ENCODE data around the genes GALE, CNR2, PNRC2, RCAN3, NCMAP and SRRM1.

GRCh38 chr1:23402040-23402940, 22.3 kb downstream of the TCEA3 start:
- PRO-cap, result no peak

DNA sequence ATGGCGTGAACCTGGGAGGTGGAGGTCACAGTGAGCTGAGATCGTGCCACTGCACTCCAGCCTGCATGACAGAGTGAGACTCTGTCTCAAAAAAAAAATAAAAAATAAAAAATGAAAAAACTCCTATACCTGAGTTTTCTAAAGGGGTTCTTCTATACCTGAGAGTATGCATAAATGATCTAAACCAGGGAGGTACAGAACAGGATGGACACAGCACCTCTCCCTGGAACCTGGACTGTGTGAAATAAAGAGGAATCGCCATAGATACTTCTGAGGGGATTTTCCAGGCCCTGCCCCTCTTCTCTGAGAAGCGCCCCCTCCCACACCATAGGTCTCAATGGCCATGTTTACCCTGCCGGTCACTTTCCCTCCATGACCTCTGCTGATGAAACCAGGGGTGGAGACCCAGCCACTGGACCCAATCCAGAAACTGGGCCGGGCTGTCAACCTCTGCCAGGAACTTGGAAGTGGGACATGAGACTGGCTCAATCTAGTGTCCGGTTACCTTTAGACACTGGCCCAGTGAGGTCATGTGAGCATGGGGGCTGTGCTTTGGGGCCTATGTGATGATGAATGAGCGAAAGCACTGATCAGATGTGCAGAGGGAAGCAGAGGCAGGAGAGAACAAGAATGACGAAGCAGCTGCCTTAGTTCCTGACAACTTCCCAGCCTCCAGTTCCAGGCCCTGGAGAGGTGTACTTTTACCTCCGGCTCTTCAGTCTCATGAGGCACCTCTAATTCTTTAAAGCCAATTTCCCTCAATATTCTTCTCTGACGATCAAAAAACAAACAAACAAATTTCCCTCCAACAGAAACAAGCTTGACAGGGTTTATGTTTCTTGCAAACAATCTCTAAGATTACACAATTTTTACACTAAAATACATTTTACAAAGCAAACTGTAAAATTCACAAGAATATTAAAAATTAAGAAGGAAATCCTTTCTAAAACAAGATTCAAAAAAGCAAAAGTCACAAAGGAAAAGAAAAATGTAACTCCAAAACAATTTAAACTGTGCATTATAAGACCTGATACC, 5.0 kb downstream of the ASAP3 start:
- PRO-cap, result no peak

DNA sequence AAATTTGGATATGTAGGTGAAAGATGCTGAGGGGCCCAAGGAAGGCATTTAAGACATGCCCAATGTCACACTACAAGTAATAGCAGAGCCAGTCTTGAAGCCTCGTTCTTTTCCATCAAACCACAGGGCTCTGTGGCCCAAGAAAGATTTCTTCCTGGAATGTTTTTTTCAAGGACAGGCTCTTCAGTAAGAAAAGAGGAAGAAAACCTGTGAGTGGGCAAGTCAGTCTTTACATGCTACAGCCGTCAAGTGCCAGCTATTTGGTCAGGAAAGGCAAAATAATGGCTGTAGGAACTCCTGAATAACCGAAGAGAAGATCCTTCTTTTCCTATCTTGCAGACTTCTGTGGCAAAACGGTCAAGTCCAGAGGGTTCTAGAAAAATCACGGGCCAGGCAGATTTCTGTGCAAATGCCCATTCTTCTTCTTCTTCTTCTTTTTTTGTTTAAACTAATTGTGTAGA, 1.8 kb upstream of the ID3 start:
- PRO-cap, result no peak

GRCh38 chr1:23627709-23628060, 63.9 kb upstream of the RPL11 start:
- PRO-cap, result no peak

- PRO-cap, result bidirectional peak, plus-strand start at chr1:23692489, minus-strand start at chr1:23692181
Measured at GRCh38 chr1:23692358-23693303, 1.0 kb downstream of the RPL11 start.

DNA sequence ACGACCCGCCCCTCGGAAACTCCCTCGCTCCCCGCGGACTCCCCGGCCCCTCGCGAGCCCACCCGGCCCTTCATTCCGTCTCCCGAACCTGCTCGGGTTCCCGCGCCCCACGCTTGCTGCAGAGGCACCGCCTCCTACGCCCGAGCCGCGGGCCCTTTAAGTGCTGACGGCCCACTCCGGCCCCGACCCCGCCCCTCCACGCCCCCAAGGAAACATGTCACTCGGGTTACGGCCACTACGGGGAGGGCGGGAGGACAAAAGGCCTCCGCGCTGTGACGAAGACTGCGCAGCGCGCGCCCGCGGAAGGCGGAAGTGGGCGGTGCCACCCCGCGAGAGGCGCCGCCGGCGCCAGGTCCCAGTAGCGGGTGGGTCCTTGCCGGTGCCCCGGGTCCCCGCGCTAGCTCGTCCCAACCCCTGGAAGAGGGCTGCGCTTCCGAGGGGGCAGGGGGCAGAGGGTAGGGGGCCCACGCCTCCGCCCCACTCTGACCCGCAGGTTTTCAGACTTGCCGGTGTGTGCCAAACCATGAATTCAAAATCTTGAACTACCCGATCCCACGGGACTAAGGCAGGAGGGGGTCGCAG, at the start of gene GALE:
Gene GALE (minus strand): TSS at position 131 of the 582 bp plus-strand sequence.
- PRO-cap, result bidirectional peak, plus-strand start at position 358 of the sequence, minus-strand start at position 158 of the sequence

DNA sequence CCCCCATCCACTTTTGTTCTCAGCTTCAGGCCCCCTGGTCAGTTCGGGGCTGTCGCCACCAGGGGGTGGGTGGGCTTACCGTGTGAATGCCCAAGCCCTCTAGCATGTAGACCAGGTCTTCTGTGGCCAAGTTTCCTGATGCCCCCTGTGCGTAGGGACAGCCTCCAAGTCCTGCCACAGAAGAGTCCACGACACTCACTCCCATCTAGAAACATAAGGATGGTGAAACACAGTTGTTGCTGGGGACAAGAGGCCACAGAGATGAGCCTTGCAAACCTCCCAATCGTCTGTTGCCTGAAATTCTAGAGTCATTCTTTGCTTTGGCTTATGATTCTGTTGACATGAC, 3.7 kb upstream of the GALE start:
- PRO-cap, result no peak

- PRO-cap, result no peak
Measured at GRCh38 chr1:23913160-23913731, at the start of gene CNR2. CNR2 (minus strand) TSS chr1:23913362.

DNA sequence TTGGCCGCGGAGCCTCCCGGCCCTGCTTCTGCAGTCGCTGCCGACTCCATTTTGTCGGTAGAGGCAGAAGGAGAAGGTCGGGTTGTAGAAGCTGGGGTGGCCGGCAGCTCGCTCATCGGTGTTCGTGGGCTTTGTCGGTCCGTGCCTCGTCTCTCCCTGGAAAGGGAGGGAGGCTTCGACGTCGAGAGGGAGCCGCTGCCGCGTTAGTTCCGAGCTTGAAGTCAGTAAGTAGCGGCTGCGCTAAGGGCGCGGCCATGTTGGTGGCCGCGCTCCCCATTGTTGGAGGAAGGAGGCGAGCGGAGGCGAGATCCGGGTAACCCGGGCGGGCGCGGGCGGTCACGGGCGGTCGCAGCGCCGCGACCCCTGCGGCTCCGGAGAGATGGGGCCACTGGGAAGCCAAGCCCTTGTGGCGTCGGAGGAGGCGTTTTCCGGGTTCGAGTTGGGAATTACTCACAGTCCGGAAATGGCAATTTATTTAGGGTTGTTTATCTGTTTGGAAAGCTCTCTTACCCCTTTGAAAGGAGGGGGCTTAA, at the start of gene PNRC2:
Gene PNRC2 (plus strand): TSS at position 54 of the 533 bp plus-strand sequence.
- PRO-cap, result bidirectional peak, plus-strand start at position 54 of the sequence, minus-strand start outside the sequence; bidirectional peak, plus-strand start at position 305 of the sequence, minus-strand start at position 281 of the sequence

DNA sequence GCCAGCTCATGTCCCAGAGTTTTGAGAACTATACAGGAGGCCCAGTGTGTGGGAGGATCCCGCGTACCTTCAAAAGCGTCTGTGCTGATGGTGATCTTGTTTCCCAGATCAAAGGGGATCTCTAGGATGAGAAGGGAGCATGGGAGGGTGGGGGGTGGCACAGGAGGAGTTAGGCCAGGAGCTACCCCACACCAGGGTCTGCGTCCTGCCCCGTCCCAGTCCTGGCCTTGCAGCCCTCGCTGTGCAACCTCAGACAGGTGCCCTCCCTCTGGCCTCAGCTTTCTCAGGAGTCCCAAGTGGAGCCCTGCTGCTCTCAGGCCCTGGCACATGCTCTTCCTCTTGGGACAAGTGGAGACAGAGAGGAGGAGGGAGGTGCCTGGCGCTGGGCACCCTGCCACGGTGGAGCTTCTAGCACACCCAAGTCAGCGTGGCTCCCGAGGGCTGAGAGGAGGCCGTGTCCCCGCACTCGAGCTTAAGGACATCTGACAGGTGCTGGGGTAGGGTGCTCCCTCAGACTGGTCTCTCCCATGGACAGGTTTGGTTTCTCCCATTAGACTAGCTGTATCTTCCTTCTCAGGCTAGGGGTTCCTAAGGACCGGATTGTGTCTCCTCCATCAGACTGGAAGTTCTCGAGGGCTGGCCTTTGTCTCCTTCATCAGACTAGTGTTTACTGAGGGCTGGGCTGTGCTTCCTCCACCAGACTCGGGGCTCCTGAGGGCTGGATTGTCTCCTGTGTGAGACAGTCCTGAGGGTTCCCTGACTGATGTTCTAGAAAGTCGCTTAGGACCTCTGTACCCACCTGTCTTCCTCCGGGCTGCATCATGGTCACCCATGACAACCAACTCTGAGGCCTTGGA, 21.7 kb downstream of the MYOM3 start:
- PRO-cap, result no peak

- PRO-cap, result no peak
Measured at GRCh38 chr1:24141589-24142214, 1.2 kb downstream of the IL22RA1 start.

DNA sequence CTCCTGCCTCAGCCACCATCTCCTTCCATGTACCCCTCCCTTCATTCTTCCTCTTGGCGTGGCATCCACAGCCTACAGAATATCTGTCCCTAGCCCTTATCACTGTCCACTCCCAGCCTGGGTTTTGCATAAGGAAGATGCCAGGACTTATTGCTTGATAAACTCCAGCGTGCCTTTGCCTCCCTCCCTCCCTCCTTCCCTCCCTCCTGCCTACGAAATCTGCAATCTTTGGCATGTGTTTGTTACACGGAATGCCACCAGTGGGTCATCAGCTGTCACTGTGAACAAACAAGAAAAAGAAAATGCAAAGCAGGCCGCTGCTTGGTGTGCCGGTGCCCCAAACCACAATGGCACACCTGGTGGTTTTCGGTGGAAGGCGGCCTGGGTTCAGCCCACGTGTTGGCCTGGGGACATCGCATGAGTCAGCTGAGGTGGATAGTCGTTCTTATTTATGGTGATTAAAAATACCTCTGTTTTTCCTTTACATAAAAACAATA, 16.2 kb upstream of the IFNLR1 start:
- PRO-cap, result no peak

GRCh38 chr1:24415987-24416446, 415 bp downstream of the NIPAL3 start:
- PRO-cap, result no peak

DNA sequence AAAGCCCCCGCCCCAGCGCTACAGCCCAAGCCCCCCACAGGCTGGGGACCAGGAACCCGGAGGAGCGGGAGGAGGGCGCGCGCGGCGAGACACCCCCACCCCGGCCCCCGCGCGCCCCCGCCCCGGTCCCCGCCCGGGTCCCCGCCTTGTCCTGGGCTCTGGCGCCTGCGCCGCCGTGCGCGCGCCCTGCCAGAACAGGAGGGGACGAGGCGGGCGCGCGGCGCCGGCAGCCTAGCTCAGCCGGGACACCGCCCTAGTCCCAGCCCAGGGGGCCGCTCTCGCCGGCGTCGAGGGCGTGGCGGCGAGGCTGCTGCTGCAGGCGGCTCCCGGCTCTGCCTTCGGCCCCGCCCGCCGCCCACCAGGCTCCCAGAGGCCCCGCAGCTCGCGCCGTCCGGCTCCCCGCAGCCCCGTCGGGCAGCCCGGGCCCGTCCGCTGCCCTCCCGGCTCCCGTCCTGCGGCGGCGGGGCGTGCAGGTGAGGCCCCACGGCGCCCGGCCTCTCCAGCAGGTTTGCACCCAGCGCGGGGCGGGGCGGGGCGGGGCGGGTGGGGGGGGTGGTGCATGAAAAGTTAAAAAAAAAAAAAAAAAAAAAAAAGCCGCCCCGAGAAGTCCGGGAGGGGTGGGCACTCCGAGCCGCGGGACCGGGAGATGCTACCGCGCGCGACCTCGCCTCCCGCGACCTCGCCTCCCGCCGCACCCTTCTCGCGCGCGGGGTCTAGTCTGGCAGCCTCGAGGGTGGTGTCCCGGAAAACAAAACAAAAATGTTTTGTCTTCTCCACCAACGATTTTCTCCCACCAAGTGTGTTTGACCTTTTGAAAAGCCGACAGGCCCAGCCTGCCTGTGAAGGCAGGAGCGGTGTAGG, at the start of gene RCAN3:
Gene RCAN3 (plus strand): TSS at position 192 of the 861 bp plus-strand sequence.
- PRO-cap, result bidirectional peak, plus-strand start at position 192 of the sequence, minus-strand start at position 177 of the sequence; bidirectional peak, plus-strand start at position 624 of the sequence, minus-strand start at position 454 of the sequence

DNA sequence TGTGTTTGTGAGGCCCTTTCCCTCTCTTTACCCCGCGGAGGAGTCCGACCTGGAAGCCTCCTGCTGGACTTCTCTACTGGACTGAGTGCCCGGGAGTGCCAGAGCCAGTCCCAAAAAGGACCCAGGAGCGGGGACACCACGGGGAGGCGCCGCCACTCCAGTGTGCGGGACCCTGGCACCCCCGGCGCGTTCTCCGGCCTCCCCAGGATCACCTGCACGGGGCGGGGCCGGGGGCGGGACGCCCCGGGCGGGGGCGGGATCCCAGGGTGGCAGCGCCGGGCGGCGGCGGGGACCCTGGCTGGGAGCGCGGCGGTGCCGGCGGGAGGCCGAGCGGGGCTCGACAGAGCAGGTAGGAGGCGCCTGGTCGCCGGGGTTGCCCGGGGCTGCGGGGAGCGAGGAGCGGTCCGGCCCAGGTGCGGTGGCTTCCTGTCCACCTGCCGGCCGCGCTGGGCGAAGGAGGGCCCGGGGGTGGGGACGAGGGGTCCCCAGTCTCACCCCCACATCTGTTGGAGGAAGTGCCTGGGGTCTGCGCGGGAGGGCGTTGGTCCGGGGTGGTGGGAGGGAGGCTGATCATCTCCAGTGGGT, at the start of gene NCMAP:
Gene NCMAP (plus strand): TSS at position 267 of the 585 bp plus-strand sequence.
- PRO-cap, result no peak

DNA sequence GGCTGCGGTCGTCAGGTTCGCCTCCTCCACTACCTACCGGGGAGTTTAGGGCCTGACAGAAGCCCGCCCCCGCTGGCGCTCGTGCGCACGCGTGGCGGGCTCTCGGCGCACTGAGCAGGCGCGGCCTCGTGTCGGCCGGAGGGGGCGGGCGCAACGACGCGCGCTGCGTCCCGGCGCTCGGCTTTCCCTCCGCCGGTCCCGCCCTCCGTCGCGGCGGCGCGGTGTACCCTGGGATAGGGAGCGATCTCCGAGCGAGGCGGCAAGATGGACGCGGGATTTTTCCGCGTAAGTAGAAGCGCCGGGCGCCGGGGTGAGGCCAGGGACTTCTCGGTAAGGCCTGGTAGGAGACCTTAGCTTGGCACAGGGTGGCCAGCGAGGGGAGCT, at the start of gene SRRM1:
Gene SRRM1 (plus strand): TSS at position 240 of the 384 bp plus-strand sequence.
- PRO-cap, result bidirectional peak, plus-strand start at position 240 of the sequence, minus-strand start outside the sequence

DNA sequence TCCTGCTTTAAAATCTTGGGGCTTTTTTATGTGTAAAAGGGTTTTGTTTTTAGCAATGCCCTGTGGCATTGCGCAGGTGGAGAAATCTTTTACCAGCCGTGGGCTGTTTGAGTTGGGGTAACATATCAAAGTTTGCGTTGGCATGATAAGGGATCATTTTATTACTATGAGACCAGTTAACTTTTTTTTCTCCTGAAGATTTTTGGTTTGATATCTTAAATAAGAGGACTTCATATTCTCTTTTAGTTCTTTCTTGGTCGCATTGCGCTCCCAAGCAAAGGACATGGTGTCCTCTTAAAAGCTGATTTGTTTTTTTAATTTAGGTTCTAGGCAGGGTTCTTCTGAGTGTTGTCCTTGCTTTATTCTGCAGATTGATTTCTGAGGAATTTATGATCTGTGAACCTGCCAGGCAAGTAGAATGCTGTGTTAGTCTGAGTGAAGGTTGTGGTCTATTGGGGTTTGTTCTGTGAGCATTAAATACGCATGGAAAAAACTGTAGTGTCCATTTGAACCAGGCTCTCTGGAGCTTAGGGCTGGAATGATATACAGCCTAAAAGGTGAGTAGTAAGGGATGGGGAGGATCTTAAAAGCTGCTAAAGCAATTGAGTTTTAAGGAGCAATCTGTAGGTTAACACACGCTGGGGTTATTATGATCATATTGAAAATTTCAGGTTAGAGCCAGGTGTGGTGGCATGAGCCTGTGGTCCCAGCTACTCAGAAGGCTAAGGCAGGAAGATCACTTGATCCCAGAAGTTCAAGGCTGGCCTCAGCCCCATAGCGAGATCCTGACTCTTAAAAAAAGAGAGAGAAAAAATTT, 12.4 kb downstream of the SRRM1 start:
- PRO-cap, result no peak

DNA sequence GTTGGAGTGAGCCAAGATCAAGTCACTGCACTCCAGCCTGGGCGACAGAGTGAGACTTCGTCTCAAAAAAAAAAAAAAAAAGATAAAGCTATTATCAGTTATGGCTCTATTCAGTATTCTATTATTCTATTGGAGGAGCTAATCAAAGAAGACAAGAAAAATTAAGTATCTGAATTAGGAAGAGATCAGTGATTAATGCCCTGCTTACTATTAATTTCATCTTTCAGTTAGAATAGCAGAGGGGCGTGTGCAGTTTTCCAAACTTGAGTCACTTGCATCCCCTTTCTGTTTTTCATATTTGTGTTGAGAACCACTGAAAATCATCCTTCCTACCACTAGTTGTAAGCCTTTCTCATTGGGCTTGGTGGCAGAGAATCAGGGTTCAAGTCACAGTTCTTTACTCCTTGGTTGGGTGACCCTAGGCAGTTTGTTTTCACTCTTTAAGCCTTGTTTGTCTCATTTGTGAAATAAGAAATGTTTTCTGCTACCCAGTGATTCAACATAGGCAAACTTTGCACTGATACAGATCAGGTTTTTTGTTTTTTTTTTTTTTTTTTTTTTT, 2.8 kb downstream of the CLIC4 start:
- PRO-cap, result no peak

GRCh38 chr1:24761152-24762000, 16.1 kb downstream of the CLIC4 start:
- PRO-cap, result no peak

GRCh38 chr1:25099167-25100009, 132.9 kb downstream of the SYF2 start:
- PRO-cap, result no peak